WTC11 (cell line): Measurements from ENCODE around the genes FAM169A and SCAMP1.

- PRO-cap: no peak
These were observed 33.6 kb downstream of the HEXB start for GRCh38 chr5:74718546-74719036.

- PRO-cap: bidirectional peak, plus-strand start at chr5:74865663, minus-strand start at chr5:74865778; bidirectional peak, plus-strand start at chr5:74866168, minus-strand start at chr5:74866387
These were observed at the start of gene FAM169A for GRCh38 chr5:74865713-74866724. Gene FAM169A (minus strand): TSS chr5:74866387.

DNA sequence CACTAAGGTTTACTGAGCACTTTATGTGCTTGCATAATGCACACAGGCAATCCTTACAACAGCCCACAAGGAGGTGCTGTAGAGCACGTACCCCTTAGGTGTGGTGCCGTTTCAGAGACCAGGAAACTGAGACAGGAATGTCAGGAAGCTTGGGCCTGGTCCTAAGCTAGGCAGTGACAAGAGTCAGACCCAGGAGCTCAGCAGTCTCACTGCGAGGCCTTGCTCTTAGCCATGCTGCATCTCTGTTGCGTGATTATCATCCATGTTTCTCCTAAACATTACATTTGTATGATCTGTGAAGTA is 2.5 kb downstream of the GCNT4 start:
- PRO-cap: no peak

DNA sequence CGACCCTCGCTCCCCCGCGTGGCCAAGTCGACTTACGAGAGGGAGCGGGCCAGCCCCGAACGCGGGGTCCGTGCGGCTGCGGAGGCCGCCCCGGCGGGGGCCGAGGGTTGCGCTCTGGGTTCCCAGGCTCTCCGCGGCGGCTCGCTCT is 995 bp upstream of the GCNT4 start:
- PRO-cap: no peak

- PRO-cap: no peak
These were observed 28.2 kb downstream of the HMGCR start for GRCh38 chr5:75364773-75365994.

DNA sequence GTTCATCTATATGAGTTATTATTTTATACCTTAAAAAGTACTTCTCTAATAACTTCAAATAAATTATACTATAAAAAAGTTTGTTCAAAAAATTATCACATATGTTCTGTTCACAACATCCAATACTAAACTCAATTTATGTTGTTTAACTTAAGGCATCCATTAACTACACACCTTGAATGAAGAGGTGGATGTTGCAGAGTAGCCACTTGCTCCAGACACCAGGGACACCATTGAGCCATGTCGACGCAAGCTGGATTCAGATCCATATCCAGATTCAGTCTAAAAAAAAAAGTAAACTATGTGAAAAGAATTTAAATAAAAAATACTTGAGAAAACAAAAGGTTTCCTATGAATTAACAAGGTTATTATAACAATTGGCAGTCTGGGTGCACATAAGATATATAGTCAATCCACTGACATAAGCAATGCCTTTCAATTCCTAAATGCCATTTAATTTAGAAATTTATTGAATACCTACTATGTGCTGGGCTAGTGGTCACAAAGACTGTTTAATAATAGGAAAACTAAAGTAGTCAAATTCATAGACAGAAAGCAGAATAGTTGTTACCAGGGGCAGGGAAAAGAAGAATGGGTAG is 85.1 kb downstream of the CERT1 start:
- PRO-cap: no peak

GRCh38 chr5:75500782-75501537 is 10.5 kb downstream of the CERT1 start:
- PRO-cap: no peak

- PRO-cap: no peak
These were observed 36.7 kb upstream of the ANKDD1B start for GRCh38 chr5:75574527-75574949.

DNA sequence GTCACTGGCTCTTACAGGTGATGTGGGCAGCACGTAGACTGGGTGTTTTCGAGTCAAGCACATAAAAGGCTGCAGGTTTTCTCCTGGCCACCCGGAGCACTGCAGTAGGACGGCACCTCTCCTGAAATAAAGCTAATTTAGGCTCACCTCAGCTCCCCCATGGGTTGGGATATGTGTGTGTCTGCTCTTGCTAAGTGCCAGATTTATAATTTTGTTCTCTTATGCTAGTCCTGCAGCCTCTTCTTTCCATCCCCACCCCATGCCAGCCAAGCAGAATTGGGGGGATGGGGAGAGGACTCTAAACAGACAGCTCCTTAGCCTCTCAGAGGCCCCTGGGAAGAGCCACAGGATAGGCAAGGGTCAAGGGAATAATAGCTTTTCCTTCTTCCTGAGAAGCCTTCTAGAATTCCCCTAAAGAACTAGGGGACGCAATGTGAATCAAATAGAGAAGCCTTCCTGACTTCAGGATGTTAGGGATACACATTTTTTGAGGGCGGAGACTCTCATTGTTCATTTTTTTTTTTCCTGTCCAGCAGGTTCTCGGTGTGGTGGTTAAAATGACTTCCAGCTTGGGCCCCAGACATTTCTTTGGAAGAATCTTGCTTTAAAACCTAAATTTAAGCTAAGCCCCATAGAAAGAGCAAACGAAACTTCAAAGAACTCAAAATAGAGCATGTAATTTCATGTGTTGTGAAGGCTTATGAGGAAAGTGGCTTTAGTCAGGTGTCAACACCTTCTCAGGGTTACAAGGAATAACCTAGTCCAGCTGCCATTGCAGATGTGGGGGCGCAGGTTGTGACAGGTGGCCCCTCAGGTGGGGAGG is 80.7 kb downstream of the IQGAP2 start:
- PRO-cap: no peak

DNA sequence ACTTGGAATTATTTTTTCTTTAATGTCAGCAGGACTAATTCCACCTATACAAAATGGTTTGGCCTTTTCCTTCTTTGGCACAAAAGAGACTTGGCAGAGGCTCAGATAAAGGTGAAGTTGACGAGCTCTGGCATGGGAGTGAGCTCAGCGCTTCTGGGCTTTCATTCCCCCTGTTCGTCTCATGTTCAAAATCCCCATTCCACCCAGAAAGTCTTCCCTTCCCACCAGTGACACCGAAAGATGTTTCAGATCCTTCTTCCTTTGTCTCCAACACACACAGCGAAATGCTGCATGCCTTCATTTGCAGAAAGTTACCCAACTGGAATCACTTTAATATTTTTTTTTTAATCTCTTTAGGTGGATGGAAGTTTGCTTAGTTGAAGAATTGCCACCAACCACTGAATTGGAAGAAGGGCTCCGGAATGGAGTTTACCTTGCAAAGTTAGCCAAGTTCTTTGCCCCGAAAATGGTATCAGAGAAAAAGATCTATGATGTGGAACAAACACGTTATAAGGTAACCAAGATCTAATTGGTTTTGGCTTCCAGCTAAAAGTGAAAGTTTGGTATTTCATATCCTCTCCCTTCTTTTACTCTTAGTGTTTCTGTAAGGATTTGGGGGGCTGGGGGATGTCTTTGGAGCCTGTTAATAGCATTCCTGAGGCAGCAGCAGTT is 61.0 kb downstream of the F2RL2 start:
- PRO-cap: no peak

GRCh38 chr5:76605935-76606489 is 17.2 kb downstream of the F2RL2 start:
- PRO-cap: no peak

DNA sequence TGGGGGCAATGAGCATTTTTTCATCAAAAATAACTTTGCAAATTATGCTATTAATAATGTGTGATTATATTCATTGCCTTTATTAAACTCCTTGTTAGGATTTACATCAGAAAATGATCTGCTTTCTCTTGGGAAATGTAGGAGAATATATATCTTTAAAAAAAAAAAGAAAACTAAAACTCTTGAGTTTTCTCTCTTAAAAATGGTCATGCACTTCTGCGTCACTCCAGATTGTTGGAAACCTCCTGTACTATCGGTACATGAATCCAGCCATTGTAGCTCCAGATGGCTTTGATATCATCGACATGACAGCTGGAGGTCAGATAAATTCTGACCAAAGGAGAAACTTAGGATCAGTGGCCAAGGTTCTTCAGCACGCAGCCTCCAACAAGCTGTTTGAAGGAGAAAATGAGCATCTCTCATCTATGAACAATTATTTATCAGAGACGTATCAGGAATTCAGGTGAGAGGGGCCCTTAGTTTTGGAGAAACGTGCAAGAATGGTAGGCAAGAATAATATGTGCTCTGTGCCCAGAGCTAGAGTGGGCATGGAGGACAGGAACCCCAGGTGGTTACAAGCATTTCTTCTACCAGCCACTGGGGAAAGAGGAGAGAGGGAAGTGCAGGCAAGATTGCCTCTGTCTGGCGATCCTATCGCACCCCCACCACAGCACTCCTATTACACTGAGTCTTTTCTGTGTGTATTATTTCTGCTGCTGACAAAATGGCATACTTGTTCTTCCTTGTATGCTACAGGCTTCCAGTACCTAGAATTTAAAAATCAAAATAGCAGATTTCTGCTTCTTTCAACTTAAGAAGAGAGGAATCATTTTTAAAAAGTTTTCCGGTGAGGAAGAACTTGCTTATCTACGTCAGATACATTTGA is 41.4 kb upstream of the F2R start:
- PRO-cap: no peak

DNA sequence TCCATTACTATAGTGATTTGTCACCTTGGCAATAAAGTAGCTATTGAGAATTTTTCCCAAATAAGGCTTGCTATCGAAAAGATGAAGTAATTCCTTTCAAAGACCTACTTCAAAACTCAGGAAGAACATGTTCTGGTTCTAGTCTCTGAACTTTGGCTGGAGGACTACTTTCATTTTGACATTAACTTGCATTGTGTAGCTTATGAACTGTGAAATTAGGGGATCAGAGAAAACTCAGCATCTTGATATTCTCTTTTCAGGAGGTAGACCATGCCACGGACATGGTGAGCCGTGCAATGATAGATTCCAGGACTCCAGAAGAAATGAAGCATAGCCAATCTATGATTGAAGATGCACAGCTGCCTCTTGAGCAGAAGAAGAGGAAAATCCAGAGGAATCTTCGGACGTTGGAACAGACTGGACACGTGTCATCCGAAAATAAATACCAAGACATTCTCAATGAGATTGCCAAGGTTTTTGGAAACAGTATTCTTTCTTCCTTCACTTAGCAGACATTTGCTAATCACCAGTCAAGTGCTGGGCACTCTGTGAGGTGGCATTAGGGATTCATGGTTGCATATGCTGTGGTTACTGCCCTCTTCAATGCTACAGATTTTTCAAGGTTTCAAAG is 20.6 kb upstream of the F2R start:
- PRO-cap: no peak

DNA sequence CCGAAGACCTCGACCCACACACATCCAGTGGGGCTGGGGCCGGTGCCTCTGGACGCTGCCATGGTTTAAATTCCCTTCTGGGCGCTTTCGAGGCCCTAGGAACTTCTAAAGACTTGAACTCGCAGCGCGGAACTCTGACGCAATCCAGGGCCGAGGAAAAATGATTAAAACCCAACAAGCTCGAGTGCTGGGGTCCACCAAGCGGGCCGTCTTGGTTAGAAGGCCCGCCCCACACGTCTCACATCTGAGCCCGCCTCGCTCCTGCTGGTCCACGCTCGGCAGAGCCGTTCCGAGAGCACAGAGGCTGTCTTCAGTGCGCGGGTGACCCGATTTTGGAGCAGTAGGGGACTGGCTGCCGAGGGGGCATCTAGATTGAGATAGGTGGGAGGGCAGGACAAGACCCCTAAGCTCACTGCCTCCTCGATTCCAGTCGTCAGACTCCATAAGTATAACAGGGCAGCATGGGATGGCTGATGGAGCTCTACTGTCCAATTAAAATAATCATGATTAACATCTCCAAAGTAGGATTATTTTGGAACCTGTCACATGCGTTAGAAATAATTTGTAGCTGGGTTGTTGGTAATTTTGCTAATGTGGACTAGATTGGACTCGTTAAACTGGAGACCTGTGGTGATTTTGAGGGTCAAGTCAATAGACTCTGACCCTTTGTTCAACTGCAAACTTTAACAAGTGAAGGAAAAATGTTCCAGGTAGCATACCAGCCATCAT is 1.7 kb downstream of the CRHBP start:
- PRO-cap: unidirectional peak, minus-strand start at position 161 of the sequence

- PRO-cap: no peak
These were observed 25.6 kb downstream of the ZBED3 start for GRCh38 chr5:77061452-77062015.

- PRO-cap: no peak
These were observed 51.8 kb upstream of the ZBED3 start for GRCh38 chr5:77138643-77139539.

GRCh38 chr5:77167914-77168660 is 42.4 kb upstream of the PDE8B start:
- PRO-cap: no peak

- PRO-cap: bidirectional peak, plus-strand start at chr5:77775367, minus-strand start at chr5:77775182; bidirectional peak, plus-strand start at chr5:77775970, minus-strand start at chr5:77775986
These were observed 727 bp downstream of the TBCA start for GRCh38 chr5:77775045-77776178.

GRCh38 chr5:78286178-78286771 is 8.2 kb downstream of the AP3B1 start:
- PRO-cap: no peak

- PRO-cap: bidirectional peak, plus-strand start at chr5:78360057, minus-strand start at chr5:78359844; bidirectional peak, plus-strand start at chr5:78360289, minus-strand start at chr5:78360194; bidirectional peak, plus-strand start at chr5:78360530, minus-strand start at chr5:78360367
These were observed at the start of gene SCAMP1 for GRCh38 chr5:78359546-78360693. Gene SCAMP1 (plus strand): TSS chr5:78360617.